SP-49 (cell line): ENCODE results near the gene SP3.

GRCh38 chr2:173197902-173198268 lies 122.2 kb downstream of the MAP3K20 start:
- PRO-cap: no peak

- PRO-cap: no peak
Observed at GRCh38 chr2:173238550-173238876, 116.2 kb upstream of the CDCA7 start.

- PRO-cap: no peak
Observed at GRCh38 chr2:173351391-173351670, 3.3 kb upstream of the CDCA7 start.

DNA sequence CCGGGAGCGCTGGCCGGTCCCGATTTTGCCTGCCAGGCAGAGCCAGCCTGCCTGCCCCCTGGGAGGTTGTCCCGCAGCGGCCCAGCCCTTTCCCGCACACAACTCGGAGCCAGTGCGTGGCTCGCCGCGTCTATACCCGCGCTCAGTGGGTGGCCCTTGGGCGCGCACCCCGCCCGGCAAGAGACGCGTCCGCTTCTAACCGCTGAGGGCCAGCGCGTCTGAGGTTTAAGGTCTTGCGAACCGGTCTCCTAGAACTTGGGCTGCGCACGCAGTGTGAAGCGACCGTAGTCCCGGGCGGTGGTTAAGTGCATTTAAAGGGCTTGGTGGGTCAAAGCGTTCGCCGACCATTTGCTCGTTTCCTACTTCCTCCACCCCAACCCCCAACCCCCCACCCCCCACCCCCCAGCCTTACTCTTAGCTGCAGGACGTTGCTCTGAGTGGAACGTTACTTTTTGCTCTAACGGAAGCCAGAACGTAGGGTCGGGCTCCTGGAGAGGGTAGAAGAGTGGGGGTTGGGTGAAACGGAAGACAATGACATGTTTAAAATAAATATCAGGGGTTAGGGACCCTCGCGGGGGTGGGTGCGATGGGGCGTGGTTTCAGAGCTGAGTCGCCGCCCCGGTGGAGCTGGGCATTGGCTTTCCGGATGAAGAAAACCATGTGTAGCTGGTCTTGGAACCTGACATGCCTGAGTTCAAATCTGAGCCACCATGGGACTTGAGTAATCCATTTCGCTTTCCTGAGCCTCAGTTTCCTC lies 792 bp downstream of the CDCA7 start:
- PRO-cap: bidirectional peak, plus-strand start at position 500 of the sequence, minus-strand start at position 382 of the sequence

DNA sequence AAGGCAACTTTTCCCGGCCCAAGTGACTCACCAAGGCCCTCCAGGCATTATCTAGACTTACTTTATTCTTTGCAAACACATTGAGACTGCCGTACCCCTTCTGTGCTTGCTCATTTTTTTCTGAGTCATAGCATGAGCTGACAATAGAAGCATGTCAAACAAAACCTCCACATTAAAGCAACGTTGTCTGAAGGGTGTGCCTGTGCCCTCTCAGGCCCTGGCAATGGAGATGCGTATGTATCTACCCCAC lies 298.1 kb downstream of the CDCA7 start:
- PRO-cap: no peak

DNA sequence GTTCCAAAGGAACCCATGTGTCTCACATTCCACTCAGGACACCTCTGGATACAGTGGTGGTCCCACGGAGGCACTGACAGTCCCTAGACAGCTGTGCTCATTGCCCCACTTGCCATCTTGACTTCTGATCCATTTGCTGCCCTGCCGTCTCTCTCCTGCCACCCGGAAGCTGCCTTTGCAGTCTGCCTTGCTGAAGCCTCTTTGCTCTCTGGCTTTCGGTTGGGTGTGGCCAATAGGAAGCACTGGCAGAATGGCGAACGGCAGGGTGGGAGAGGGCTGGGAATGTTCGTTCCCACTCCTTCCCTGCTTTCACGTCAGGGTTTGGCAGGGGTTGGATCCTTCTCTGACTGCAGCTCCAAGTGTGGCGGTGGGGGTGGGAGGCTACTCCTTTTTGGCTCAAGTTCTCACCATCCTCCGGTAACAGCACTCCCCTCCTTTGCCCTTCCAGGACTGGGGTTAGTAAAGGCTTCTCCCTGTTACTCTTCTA lies 299.5 kb downstream of the CDCA7 start:
- PRO-cap: no peak

- PRO-cap: no peak
Observed at GRCh38 chr2:173945478-173945969, 19.6 kb downstream of the SP3 start.

- PRO-cap: unidirectional peak, plus-strand start at chr2:173965511
Observed at GRCh38 chr2:173964985-173966128, at the start of gene SP3. Gene SP3, minus strand, starts transcription at chr2:173965373.

DNA sequence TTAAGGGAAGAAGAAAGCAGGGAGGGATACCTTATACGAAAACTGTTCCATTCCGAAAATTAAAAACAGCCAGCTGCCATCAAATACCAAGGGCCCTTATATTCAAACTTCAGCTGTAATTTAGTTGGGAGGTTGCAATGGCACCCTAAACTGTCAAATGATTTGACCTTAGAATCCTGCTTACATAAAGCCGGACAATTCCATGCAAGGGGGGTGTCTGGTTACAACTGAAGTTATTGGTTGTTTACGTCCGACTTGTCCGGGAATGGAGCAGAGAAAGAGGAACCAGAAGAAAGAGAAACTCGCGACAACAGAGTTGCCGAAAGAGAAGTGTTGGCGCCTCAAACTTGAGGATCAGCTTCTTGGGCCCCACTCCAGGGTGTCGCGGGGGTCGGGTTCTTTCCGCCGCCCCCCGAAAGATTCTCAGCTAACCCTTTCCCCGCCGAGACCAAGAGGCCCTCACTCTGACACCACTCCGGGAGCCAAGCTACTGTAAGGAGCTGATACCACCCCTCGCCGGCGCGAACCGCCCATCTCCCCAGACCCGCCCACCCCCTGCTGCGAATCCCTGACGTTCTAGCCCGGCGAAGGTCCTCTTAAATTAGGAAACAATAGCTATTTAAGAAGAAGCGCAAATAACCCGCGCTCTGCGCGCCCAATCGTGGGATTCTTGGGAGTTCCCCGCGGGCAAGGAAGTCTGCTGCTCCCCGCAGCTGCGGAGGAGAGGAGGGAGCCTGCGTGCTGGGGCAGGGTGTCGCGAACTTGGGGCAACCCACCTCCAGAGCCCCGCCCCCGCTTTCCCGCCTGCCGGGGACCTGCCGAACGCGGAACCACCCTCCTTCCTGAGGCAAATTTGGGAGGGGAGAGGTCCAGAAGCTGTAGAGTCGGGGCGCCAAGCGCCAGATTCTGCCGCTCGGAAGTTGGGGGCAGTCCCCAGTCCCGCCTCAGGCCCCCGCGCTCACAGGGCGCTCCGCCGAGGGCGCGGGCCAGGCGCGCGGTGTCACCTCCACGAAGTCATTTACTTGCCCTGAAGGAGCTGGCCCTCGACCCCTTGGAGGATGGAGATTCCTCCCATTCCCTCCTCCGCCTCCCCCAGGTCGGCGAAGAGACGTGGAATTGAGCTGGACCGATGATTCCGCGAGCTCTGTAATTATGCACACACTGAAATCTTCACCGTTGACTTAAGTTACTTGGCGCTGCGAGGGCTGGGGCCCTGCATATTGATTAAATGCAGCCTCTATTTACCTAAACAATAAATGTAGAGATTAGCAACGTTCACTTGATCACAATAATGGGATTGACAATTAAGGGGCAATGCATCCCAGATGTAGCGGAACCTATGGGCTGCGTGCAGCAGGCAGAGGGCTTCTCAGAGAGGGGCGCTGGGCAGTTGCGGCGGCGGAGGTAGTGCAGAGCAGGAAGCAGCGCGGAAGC lies 8.5 kb upstream of the SP9 start:
- PRO-cap: no peak

DNA sequence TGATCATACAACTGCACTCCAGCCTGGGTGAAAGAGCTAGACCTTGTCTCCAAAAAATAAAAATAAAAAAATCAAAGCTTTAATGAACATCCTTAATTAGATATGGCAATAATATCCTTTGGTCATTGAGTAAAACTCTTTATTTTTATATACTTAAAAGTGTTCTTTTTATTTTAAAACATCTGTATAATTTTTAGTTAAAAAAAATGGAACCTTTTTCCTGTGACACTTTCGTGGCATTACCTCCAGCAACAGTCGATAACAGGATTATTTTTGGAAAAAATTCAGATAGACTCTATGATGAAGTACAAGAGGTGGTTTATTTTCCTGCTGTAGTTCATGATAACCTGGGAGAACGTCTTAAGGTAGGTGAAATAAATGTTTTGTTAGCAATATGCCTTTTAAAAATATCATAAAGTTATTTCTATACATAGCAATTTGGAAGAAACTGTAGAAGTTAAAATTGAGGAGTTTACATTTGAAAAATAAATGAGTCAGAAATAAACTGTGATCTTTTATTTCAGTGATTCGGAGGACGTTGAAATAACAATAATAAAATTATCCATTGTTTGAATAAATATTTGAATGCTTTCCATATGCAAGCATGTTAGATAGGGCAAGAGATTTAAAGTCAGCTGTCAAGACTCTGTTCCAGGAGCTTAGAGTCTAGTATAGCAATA lies 2.7 kb downstream of the SCRN3 start:
- PRO-cap: no peak

DNA sequence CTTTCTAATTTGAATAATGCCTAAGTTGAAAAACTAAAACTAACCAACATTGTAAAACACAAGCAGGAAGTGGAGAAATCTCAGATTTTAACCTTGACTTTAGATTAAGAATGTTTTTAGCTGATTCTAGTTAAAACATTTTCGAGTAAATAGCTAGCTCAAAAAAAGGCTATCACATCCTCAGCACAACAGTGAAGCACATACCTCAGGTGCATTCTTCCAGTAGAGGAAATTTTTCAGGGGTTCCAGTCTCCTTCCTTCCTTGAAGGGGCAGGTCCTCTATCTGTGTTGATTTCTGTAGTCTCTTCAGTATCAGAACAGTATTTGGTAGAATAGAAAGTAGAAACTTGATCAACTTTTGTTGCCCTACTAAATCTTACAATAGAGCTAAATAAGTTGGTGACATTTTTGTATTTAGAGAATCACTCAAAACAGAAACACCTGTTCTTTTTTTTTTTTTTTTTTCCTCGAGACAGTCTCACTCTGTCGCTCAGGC lies 6.7 kb upstream of the GPR155 start:
- PRO-cap: no peak

DNA sequence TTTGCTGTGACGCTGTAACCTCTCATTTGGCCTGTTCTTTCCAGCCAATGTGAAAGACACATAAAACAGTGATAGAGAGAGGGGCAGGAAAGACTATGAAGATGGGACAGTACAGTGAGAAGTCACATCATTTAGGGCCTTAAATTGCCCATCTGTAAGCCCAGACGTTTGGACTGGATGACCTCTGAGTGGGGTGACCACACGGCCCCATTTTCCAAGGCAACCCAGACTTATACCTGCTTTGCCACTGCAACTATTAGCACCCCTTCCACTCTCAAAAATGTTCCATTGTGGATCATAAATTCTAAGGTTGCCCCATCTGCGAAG lies 39.2 kb downstream of the WIPF1 start:
- PRO-cap: no peak

DNA sequence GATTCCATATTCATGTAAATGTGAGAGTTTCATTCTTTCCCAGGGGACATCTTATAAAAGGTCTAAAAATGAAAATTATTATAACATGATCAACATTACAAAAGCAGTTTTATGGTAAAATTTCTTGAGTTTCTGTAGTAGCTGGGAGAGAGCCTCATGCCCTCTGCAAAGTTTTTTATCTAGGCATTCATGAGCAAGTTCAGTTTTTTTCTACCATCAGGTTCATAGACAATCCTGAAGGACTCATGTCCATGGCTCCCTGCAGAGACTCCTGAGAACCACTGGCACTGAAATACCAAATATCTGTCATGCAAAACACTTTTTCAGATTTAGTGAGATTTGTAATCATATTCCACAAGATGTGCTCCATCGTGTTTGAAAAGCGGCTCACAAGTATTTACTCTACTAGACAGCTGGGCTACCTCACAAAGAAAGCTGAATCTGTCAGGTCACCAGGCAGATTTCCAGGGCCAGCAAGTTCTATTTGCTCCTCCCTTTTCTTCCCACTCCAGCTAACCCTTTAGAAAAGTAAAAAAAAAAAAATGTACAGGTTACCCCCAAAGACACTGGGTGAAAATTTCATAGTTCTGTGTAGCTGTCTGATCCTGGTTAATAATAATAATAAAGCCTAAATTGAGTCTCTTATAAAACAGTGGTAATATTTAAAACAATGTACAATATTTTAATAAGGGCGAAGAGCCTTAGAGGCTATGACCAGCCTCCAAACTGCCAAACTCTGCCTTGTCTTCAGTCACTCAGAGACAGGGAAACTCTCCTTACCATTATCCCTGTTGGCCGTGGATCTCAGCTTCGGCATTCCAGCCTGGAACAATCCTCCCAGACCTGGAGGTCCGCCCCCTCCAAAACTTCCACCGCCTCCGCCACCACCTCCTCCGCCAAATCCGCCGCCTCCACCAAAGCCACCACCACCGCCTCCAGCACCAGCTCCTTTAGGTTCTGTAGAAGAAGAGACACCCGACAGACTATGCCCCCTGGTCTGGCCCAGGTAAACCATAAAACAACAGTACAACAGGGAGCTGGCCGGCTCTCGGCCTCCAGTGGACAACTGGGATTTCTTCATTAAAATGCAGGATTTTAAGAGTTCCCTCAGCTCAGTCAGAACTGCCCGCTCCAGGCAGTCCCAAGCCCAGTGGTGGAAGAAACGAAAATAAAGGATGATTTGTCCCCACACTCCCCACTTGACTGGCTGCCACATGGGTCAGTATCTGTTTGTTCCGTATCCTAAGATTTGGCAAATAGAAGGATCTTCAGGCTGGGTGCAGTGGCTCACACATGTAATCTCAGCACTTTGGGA lies 22.7 kb downstream of the WIPF1 start:
- PRO-cap: no peak

DNA sequence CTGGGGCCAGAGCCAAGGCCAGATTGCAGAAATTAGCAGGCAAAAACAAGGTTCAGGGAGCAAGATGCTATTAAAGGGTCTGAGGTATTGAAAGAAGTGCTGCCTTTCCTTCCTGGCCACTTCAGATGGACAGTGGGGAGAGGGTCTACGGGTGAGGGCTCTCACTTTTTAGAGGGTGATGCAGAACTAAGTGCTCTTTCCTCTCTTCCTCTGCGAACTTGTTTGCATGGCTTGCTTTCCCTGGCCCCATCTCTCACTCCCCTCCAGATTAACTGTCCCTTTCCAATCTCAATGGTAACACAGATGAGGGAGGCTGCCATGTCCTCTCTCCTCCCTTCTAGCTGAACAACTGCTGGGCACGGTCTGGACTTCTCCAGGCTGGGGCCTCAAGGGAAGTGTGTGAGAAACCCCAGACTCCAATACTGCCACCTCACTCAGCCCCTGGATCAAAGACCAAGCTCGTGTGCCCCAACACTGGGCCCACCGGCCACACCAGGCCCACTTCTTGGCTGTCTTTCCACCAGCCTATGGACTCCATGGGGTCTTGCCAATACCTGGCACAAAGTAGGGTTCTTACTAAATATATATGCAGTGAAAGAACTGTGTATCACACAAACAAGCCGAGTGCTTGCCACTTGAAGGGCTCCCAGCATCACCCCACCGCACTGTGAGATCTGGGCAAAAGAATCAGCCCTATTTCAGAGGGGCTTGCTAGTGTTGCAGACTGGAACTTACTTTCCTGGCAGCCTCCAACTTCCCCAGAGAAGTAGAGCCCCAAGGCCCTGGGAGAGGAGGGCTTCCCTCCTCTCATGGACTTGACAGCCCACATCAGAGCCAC lies 8.7 kb downstream of the WIPF1 start:
- PRO-cap: no peak

- PRO-cap: no peak
Observed at GRCh38 chr2:174596890-174597494, 612 bp downstream of the WIPF1 start.

- PRO-cap: no peak
Observed at GRCh38 chr2:174610572-174611160, 13.1 kb upstream of the WIPF1 start.

DNA sequence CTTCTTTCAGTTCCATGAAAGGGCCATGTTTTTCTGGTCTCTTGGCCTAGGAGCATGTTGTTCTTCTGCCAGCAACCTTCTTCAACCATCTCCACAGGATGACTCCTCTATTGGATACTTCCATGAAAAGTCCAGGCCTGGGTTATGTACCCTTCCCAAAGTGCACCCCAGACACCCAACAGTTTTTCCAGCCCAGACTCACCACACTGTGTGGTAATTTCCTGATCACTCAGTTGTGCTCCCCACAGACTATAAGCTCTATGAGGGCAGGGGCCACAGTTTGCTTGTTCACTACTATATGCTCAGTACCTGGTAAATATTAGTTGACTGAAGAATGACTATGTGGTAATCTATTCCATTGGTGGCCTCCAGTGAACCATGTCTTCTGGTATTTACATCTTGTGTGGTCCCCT lies 58.0 kb upstream of the WIPF1 start:
- PRO-cap: no peak

- PRO-cap: no peak
Observed at GRCh38 chr2:174681430-174682479, 82.5 kb downstream of the CHRNA1 start.

DNA sequence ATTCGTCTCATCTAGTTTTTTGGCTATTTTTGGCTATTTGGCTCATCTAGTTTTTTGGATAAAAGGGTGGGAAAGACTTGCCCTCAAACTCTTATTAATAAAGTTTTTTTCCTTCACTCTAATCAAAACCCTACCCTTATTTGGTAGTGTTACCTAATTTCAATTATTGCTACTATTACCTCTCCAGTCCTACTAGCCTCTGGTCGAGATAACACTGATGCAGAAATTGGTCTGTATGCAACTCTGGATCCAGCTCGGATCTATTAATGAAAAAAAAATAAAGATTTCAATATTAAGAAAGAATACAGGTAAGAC lies 1.6 kb downstream of the ATP5MC3 start:
- PRO-cap: no peak

DNA sequence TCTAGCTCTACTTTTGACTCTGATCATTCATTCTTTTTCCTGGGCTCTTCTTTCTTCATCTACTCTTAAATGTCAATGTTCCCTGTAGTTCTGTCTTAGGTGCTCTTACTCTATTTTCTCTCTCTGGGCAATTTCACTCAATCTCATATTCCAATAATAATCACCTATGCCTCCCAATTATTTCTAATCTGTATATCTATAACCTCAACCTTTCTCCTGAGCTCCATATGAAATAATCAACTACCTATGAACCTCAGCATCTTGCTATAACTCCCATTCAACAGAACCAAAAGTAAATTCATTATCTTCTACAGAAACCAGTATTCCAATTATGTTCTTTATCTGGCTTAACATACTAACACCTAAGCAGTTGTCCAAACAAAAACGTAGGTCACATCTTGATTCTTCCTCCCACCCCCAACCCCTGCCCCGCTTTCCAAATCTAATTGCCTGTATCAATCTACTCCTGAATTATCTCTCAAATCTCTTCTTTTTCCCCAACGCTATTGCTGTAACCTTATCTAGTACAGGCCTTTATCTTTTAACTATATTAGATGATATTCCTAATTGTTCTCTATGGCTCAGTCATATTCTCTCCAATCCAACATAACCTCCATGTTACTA lies 48.8 kb downstream of the LNPK start:
- PRO-cap: no peak